Fallopian tube (tissue), 1 donor: ENCODE measurements around the genes PLA2G12A and CFI.

DNA sequence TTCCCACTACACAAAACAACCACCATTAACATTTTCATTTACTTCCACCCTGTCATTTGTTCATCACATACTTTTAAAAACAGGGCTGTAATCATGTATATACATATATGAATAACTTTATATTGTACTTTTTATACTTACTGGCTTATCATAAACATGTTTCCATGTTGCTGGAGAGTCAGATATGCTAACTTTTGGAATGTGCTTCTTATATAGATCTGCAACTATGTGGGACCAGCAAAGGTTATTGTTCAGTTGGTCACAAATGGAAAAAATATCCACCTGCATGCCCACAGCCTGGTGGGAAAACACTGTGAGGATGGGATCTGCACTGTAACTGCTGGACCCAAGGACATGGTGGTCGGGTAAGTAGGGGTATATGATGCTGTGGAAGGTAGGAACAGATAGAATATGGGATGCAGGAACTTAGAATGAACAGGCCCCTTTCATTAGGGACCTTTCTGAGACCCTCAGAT is 65.7 kb downstream of the NFKB1 start:
- PRO-cap, result no peak

GRCh38 chr4:102595917-102596535 is 94.9 kb downstream of the NFKB1 start:
- PRO-cap, result no peak

DNA sequence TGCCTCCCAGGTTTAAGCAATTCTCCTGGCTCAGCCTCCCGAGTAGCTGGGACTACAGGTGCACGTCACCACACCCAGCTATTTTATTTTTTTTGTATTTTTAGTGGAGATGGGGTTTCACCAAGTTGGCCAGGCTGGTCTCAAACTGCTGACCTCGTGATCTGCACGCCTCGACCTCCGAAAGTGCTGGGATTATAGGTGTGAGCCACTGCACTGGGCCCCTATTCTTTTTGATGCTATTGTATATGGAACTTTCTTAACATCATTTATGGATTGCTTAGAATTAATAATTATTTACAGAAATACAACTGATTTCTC is 29.9 kb upstream of the MANBA start:
- PRO-cap, result unidirectional peak, minus-strand start at position 184 of the sequence

DNA sequence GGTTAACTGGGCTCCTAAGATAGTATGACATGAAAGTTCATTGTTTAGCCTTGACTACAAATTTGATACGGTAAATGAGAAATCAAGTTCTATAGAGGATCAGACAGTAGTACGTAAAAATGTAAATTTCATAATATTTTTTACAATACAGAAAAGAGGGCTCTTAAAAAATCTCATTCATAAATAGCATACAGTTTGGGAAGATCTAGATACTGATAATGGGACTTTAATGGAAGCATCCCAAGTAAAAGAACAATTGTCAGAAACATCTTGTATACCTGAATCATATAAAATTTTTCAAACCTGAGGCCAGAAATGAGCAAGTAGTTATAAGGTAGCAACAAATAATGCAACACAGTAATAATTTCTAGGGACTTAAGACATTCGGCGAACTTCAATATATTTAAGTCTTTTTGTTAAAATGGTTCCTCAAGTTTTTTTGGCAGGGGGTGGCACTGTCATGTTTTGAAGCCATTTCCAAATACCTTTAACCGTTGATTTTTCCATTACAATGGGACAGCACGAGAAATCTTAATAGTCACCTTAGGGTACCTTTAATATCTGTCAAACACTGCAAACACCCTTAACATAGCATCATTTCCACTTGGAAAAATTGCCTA is 32.5 kb upstream of the MANBA start:
- PRO-cap, result no peak

DNA sequence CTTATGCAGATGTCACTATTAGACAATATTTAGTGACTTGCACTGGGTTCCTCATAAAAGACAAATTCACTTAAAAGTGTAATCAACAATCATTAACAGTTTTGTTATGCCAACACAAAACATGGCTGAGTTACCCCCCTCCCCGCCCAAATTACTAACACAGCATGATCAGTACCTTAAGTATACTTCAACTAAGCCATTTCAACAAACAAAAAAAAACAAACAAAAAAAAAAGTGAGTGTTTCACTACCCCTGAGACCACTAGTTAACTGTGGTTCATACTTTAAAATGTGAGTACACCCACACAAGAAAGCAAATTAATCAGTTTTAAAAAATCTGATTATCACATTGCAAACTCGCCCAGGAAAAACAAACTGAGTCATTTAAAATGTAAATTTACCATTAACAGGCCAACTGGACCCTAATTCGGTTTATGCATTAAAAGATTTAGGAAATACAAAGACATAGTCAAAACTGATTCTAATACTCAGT is 32.9 kb downstream of the UBE2D3 start:
- PRO-cap, result no peak

DNA sequence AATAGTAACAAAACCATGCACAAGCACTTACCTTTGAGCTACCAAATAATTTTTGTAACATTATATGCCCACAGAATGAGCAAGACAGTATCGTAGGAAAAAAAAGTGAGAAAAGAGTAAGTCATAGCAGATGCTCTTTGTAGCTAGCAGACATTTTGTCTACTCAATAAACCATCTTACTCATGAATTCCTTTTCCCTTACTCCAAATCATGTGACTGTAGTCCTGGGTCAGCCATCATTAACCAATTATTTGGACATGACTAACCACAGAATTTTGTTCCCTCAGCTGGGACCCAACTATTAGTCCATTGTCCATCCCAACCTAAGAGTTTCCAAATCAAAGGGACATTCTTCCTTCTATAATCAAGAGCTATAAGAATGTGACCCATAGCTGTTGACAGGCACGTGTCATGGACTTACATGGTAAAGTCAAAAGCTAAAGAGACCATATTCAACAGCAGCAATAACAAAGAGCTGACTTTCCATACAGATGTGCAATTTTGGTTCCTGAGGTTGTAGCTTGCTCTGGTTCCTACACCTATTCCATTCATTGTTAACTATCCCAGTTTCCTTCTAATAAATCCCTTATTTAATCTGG is 11.3 kb downstream of the UBE2D3 start:
- PRO-cap, result no peak

- PRO-cap, result no peak
These were observed 45.4 kb upstream of the BDH2 start for GRCh38 chr4:103144975-103145392.

DNA sequence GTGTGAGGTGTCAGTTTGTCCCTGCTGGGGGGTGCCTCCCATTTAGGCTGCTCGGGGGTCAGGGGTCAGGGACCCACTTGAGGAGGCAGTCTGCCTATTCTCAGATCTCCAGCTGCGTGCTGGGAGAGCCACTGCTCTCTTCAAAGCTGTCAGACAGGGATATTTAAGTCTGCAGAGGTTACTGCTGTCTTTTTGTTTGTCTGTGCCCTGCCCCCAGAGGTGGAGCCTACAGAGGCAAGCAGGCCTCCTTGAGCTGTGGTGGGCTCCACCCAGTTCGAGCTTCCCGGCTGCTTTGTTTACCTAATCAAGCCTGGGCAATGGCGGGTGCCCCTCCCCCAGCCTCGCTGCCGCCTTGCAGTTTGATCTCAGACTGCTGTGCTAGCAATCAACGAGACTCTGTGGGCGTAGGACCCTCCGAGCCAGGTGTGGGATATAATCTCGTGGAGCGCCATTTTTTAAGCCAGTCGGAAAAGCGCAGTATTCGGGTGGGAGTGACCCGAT is 57.4 kb upstream of the CENPE start:
- PRO-cap, result no peak

DNA sequence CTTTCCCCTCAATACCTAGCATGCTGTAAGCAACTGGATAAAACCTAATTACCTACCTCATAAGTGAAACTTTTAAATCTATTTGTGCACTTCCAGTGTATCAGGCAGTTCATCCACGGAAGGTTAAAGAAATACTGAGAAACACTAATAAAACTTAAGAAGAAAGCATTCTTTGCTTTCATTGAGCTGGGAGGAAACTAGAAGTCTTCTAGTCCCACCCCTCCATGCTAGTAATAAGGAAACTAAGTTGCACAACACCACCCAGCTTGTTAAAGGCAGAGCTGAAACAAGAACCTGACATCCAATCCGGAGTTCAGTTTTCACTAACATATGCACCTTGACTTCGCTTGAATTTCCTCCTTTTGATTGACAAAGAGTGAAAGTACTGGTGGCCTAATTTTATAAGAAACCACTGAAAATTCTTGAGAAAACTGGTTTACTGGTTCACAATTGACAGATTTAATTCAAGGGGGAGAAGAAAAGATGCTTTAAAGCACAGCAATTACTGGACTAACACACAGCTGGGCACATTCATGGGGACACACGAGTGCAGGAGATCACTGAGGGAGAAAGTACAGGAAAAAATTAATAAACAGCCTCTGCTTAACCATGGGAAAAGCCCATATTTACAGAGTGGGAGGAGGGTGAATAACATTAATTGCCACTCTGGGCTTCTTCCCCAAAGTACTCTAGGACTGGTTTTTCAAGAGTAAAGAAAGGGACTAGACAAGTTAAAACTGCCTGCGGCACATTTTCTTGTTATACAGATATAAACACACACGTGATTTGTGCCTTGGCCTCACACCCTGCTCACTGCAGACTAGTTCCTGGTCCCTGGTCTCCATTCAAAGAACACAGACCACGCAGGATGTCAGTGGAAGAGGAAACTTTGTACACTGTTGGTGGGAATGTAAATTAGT is 179.9 kb upstream of the TET2 start:
- PRO-cap, result bidirectional peak, plus-strand start at position 300 of the sequence, minus-strand start at position 206 of the sequence

GRCh38 chr4:107721114-107721924 is 1.3 kb upstream of the PAPSS1 start:
- PRO-cap, result no peak

DNA sequence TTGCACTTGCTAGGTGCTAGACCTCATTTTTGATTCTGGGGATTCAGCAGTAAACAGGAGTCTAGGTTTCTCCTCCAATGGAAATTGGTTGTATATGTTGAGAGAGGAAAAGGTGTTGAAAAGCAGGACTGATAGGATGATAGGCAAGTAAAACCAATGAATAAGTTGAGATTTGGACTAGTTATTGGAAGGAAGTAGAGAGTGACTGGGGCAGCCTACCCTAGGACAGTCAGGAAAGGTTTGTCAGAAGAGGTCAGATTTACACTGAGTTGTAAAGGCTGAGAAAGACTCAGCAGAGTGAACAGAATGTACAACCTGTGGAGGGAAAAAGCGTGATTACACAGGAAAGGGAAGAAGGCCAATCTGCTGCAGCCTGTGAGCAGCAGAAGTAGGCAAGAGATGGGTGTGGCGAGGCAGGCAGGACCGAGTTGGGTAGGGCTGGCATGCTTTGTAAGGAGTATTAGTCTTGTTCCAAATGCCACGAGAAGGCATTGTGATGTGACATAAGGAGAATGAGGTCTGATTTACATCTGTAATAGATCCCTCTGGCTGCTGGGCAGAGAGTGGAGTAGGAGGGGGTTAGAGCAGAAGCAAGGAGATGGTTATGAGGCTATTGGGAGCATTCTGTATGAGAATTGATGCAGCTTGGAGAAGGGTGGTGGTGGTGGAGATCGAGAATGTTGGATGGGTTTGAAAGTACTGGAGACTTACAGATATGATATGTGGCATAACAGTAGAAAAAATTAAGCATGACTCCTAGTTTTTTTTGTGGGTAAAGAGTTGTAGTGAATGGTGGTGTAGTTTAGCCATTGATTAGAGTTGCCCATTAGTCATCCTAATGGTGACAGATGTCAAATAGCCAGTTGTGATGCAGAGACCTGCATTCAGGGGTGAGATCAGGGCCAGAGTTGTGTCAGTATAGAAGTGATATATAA is 12.7 kb downstream of the SGMS2 start:
- PRO-cap, result bidirectional peak, plus-strand start at position 559 of the sequence, minus-strand start at position 401 of the sequence; unidirectional peak, plus-strand start at position 559 of the sequence

DNA sequence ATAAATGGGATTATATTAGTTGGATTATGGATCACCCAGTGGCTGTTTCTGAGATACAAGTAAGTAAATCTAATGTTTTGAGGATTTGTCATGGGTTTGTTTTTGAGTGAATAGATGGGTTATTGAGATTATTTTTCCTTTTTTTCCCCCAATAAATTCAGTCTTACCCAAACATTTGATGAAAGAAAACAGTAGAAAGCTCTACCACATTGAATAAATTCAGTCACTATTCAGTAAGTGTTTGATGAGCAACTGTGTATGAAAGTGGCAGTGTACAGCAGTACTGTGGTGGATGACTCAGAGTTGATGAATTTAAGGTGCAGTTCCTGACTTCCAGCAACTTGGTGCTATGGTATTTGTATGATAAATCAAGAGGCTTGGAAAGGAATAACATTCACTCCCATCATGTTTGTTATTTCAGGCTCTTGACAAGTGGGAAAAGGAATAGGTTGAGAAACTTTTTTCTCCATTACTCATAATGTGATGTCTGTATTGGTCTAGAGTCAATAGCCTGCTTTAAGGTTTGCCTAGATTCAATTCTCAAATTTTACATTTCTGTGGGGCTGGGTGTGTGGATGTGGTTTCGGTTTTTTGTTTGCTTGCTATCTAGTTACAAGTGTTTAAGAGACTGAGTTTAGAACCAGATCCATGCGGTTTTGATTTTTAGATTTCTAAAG is 35.3 kb upstream of the CYP2U1 start:
- PRO-cap, result no peak

DNA sequence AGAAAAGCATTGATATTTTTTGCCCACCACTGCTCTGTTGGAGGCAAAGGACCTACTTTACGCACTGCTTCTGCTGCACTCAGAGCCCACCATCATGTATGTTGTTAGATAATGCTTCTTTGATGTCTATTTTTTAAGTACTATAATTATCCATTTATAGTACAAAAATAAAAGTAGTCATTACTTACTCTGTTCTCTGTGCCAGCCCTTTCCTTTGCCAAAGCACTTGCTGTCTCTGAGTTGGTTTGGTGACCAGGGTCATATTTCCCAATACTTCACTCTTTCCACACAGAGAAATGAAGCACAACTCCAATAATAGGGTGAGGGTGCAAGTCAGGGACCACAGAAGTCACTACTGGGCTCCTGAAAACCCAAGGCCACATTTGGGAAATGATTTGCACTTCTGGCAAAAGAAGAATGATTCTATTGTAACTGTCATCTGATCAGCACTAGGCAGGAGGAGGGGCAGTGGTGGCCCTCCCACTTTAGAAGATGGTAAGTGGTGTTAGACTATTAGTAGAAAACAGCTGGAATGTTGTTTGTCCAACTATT is 11.1 kb upstream of the HADH start:
- PRO-cap, result no peak

- PRO-cap, result no peak
These were observed 1.1 kb downstream of the RPL34 start for GRCh38 chr4:108621441-108621894.

- PRO-cap, result no peak
These were observed 14.6 kb upstream of the OSTC start for GRCh38 chr4:108635622-108636438.

GRCh38 chr4:109432557-109433166 is 953 bp upstream of the SEC24B start:
- PRO-cap, result no peak

DNA sequence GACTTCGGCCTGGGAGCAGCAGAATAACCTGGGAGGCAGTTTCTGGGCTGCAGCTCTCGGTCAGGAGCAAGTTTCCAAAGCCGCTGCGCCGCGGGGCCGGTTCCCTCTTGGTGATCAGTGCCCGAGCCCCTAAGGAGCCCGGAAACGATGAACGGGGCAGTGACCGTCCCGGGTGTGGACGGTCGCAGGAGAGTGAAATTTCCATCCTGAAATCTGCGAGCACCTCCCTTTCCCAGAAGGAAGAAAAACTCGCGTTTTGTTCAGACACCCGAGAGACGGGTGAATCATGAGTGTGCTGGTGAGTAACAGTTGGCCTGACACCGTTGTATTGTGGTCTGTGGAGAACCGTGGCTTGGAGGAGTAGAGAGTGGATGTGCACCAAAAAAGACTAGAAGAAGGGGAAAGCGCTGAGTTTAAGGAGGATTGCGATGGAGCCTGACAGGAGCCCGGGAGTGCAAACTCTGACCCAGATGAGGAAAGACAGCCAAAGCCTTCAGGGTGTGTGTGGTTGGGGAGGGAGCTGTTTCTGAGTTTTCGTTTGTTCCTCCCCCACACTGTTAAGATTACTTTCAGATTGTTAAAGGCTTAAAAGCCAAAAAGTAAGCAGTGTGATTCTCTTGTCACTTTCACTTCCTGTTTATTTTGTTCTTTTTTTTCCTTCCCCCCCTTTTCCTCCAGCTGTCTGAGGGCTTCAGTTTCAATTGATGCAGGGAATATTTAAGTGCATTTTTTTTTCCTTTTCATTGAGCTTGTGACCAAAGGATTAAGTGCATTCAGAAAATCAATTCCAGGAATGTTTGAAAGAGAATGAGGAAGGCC is 883 bp downstream of the MCUB start:
- PRO-cap, result bidirectional peak, plus-strand start at position 341 of the sequence, minus-strand start at position 239 of the sequence; unidirectional peak, minus-strand start at position 390 of the sequence; unidirectional peak, minus-strand start at position 463 of the sequence; unidirectional peak, minus-strand start at position 559 of the sequence

- PRO-cap, result bidirectional peak, plus-strand start at chr4:109730218, minus-strand start at chr4:109730066
These were observed at the start of gene PLA2G12A for GRCh38 chr4:109729386-109730356. TSS of gene PLA2G12A (minus strand) at chr4:109730070.

DNA sequence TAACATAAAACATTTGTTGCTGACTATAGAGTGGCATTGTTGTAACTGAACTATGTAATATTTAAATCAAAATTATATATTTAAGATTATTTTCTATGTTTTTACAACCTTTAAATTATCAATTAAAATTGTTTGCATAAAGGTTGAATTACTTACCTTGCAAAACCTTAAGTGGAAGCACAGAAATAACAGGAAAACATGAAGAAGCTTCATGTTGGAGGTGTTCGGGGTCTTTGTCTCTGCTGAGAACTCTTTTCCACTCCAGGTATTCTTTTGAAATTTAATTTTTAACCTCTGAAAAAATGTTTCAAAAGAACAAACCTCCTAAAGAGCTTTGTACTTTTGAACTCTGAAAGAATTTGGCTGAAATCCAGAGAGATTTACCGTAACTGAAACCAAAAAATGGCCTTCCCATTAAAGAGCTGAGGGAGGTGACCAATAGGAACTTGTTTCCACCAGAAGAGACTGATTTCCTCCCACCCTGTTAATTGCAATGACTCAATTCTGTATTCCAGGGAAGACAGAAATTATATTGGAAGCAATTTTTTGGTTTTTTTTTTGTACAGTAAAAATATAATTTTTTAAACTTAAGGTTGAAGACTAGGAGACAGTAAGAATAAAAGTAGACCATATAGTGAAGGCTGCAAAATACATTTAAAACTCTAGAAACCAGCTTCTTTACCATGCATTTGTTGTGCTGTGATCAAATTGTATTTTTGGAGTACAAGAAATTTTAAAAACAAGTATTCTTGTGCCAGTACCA is at the start of gene CFI:
TSS of gene CFI (minus strand) at position 241 of the 763 bp plus-strand sequence.
- PRO-cap, result no peak

GRCh38 chr4:109980396-109980988 is 67.8 kb downstream of the EGF start:
- PRO-cap, result no peak